Breast (tissue), 4 donors: ENCODE data around the gene MTTP.

DNA sequence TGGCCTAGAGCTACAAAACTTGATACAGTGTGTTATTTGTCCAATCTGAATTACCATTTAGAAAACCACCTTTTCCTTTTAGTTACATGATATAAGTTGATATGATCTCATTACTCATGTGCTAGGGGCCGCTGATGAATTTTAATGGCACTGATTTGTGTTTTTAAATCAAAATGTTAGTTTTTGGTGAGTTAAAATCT lies 2.1 kb downstream of the BMPR1B start:
- PRO-cap, 3 experiments: no peak in any of the 3 experiments
- RRBS: no CpG with 5 or more reads among the region's 1 CpG

- PRO-cap, 3 experiments: no peak in any of the 3 experiments
- RRBS: no CpG with 5 or more reads among the region's 3 CpGs
Measured at GRCh38 chr4:95528412-95528881, 20.3 kb downstream of the UNC5C start.

DNA sequence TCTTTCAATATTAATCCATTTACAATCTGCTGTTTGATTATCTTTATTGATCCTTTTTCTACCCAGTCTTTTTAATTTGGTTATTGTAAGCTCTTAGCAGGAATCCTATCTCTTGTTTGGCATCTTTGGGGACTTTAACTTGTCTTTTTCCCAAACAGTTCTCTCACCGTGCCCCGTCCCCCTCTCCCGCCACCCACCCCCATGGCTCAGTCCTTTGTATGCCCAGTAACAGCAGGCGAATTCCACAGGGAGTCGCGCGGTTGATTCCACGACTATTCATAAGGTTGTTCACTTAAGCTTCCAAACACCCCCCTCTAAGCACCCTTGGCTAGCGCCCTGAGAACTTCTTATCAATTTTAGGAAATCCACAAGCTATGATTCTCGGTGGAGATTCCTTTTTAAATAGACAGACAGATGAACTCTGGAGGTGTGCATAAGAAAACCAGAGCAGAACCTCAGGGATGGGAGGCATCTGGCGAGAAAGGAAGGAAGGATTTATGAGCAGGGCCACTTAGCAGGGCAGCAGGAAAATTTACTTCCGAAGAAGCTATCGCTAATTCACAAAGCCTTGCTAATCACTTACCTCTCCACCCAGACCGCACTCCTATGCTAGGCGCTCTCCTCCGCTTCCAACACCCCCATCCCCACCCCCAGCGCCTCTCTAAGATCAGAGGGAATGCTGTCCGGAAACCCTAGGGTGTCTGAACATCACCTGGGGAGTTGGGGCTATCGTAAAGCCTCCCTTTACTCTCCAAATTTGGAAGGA lies 1.8 kb downstream of the UNC5C start:
- PRO-cap, 3 experiments: no peak in any of the 3 experiments
- RRBS: no CpG with 5 or more reads among the region's 19 CpGs

DNA sequence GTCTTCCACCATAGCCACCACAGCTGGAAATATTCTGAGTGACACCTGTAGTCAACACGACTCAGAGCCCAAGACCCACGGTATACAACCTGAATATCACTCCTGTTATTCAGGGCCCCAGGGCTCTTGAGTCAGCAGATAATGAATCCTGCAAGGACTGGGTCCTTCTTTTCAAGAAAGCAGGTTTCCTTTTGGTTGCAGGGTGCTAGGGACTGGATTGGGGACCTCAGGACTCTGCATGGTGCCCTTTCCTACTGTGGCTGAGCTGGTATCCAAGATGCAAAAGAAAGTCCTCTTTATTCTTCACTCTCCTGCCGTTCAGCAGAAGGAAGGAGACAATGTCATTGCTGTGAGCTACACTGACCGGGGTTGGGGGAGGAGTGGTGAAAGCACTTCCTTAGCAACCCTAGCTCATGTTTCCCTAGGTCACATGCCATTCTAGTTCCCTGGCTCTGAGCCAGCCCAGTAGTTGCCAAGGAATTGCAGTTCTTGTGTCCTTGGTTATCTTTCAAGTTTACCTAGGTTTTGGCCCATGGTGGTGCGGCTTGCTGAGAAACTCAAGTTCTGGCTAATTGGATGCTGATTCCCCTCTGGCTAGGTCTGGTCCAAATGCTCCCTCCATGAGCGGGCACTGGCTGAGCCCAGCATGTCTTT lies 23.7 kb upstream of the UNC5C start:
- PRO-cap, 3 experiments: no peak in any of the 3 experiments
- RRBS: no CpG with 5 or more reads among the region's 6 CpGs

GRCh38 chr4:97633336-97633675 lies 510.0 kb downstream of the STPG2 start:
- PRO-cap, 3 experiments: no peak in any of the 3 experiments
- RRBS: no CpG with 5 or more reads among the region's 14 CpGs

DNA sequence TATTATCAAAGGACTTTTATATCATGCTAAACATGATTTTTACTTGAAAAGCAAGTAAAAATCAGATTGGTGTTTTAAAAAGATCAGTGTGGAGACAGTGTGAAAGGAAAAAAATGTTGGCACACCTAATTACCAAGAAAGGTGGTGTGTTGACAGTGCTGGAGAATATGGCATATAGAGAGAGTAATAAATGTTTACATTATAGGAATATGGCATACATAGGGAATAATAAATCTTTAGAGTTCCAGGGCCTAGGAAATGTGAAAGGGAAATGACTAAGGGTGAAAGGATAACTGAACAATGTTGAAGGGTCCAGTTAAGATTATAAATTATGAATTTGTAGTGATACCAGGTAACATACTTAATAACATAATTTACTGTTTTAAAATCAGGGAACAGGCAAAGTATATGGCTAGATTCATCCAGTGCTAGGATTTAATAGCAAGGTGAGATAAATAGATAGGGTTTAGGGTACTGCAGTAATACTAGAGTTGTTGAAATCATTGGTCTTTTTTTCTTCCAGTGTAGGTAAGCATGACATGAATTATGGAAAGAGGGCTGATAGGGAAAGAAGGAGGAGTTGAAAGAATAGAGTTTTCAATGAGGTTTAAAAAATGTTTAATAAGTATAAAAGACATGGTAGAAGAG lies 54.6 kb downstream of the RAP1GDS1 start:
- PRO-cap, 3 experiments: no peak in any of the 3 experiments

- PRO-cap, 3 experiments: no peak in any of the 3 experiments
- RRBS: no CpG with 5 or more reads among the region's 8 CpGs
Measured at GRCh38 chr4:98625986-98626849, 32.2 kb downstream of the TSPAN5 start.

DNA sequence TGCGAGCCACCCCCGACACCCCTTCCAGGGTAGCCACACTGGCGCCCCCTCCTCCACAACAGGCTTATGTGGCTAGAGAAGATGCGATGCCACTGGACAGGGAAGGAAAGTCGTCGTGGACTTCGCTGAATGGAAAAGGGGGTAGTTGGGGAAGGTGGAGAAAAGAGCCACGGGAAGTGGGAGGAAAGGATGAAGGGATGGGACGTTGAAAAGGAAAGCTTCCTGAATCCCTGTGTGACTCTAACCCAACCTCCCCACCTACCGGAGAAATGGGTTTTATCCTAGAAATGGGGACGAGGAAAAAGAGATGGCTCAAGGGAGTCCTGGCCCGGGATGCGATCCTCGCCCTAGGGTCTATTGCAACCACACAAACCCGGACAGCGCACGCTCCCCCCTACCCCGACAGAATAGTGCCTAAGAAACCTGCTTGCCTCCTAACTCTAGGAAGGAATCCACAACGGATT lies 657 bp upstream of the TSPAN5 start:
- PRO-cap, 3 experiments: no peak in any of the 3 experiments
- RRBS: 7% methylated on average over 6 of the region's 19 CpGs

- PRO-cap, 3 experiments: no peak in any of the 3 experiments
- RRBS: no CpG with 5 or more reads among the region's 1 CpG
Measured at GRCh38 chr4:98811149-98811625, 117.7 kb downstream of the EIF4E start.

DNA sequence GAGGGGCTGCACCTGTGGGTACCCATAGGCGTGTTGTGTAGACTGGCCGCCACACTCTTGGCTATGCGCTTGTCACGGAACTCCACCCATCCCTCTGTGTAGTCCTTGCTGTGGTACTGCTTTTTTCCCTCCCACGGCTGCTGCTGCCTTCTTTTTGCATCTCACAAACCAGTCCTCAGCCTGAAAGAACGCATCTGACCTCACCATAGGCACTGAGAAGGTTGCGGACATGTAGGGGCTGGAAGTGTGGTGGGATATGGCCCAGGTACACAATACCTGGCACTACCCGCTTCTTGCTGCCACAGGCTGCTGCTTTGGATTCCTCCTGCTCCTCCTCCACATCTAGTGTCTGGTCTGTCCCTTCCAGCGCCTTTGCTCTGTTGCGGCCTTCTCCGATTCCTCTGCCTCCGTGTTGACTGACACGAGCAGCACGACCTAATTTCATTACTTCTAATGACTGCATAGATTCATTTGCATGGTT lies 27.2 kb downstream of the METAP1 start:
- PRO-cap, 3 experiments: no peak in any of the 3 experiments
- RRBS: no CpG with 5 or more reads among the region's 14 CpGs

DNA sequence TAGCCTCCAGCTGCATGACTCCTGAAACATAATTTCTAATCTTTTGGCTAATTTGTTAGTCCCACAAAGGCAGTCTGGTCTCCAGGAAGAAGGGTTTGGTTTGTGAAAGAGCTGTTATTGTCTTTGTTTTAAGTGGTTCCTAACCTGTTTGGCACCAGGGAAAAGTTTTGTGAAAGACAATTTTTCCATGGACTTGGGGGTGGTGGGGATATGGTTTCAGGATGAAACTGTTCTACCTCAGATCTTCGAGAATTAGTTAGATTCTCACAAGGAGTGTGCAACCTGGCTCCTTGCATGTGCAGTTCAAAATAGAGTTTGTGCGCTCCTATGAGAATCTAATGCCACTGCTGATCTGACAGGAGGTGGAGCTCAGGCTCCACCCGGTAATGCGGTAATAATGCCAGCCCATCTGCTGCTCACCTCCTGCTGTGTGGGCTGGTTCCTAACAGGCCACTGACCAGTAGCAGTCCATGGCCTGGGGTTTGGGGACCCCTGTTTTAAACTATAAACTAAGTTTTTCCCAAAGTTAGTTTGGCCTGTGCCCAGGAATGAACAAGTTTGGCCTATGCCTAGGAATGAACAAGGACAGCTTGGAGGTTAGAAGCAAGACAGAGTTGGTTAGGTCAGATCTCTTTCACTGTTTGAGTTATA lies 29.3 kb downstream of the METAP1 start:
- PRO-cap, 3 experiments: no peak in any of the 3 experiments
- RRBS: no CpG with 5 or more reads among the region's 4 CpGs

DNA sequence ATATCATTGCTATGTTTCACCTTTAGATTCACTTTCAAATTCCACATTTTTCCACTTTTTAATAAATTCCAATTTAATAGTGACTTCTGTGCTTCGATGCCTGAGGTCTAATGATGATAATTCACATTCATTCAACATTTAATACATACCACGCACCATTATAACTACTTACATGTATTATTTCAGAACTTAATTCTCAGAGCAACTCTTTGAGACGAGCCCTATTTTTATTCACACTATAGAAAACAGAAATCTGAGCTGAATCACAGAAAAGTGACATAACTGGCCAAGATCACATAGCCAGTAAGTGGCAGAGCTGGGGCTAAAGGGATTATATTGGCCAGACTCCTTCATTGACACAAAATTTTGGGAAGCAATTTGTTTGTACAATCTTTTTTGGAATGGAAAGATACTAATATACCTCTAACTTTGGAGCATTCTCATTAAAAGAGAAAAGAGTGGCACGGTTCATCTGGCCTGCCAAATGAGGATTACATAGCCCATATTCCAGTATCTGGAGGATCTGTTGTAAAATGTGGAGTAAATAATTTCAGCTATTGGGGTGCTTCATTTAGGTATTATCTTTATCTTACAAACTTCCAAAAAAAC lies 4.5 kb downstream of the ADH4 start:
- PRO-cap, 3 experiments: no peak in any of the 3 experiments
- RRBS: no CpG with 5 or more reads among the region's 4 CpGs

DNA sequence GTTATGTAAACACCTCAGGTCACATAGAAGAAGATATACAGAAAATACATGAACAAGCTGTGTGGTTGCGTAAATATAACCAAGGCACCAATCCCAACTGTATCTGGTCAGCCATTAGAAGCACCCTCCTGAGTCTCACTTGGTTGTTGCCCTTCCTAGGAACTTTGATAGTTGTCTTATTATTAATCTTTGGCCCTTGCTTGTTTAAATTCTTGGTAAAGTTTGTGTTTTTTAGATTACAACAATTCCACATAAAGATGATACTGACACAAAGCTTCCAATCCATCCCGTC lies 11.0 kb upstream of the ADH4 start:
- PRO-cap, 3 experiments: no peak in any of the 3 experiments
- RRBS: no CpG with 5 or more reads among the region's 2 CpGs

GRCh38 chr4:99205434-99206029 lies 13.5 kb downstream of the ADH6 start:
- PRO-cap, 3 experiments: no peak in any of the 3 experiments
- RRBS: no CpG with 5 or more reads among the region's 4 CpGs

DNA sequence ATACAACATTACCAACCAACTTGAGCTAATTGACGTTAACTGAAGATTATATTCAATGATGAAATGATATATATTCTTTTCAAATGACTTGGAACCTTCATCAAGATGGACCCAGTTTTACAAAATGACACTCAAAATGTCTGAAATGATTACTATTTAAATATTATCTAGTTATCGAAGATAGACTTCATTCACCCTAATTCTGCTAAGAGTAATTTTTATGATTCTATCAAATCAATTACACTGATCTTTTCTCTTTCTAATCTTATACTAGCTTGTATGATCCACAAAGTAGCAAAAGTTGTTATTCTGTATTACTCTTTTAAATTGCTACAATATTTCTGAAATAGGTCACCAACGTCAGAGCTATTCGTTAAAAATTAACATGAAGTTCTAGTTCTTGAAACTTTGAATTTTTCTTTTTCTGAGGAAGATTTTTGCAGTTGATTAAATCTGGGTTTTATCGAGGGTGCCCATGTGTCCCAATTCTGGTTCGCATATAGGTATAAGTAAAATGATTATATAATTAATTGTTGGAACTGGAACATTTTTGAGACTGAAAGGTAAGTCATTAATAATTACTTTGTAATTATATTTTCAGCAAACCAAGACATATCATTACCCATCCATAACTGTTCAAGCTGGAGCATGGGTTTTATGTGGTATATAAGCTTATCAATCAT lies 28.4 kb upstream of the ADH1C start:
- PRO-cap, 3 experiments: no peak in any of the 3 experiments
- RRBS: no CpG with 5 or more reads among the region's 6 CpGs

GRCh38 chr4:99395067-99395345 lies 40.1 kb downstream of the ADH7 start:
- PRO-cap, 3 experiments: no peak in any of the 3 experiments
- RRBS: no CpG with 5 or more reads among the region's 2 CpGs

DNA sequence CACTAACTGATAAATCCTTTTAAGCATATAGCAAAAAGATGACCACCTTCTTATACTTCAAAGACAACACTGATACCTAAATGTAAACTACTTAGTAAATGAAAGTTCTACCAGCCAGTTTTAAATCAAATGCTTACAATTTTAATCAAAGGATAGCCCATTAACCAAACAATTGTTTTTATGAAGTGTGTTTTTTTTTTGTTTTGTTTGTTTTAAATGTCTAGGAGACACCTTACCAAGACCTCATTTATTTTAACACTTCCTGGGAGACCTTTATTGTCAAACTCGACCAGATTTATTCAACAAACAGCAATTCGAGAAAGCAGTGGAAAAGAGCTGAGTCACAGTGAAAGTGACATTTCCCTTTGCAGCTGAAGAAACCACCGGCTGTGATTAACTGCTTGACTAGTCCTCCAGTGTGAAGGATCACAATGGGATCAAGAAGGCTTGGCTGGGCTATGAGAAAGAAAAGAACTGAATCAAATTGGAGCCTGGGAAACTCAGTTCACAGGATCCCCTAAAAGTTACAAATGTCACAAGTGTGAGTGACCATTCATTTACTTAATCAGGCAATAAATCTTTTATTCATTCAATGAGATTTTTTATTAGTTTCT lies 11.9 kb upstream of the ADH7 start:
- PRO-cap, 3 experiments: no peak in any of the 3 experiments
- RRBS: no CpG with 5 or more reads among the region's 3 CpGs

DNA sequence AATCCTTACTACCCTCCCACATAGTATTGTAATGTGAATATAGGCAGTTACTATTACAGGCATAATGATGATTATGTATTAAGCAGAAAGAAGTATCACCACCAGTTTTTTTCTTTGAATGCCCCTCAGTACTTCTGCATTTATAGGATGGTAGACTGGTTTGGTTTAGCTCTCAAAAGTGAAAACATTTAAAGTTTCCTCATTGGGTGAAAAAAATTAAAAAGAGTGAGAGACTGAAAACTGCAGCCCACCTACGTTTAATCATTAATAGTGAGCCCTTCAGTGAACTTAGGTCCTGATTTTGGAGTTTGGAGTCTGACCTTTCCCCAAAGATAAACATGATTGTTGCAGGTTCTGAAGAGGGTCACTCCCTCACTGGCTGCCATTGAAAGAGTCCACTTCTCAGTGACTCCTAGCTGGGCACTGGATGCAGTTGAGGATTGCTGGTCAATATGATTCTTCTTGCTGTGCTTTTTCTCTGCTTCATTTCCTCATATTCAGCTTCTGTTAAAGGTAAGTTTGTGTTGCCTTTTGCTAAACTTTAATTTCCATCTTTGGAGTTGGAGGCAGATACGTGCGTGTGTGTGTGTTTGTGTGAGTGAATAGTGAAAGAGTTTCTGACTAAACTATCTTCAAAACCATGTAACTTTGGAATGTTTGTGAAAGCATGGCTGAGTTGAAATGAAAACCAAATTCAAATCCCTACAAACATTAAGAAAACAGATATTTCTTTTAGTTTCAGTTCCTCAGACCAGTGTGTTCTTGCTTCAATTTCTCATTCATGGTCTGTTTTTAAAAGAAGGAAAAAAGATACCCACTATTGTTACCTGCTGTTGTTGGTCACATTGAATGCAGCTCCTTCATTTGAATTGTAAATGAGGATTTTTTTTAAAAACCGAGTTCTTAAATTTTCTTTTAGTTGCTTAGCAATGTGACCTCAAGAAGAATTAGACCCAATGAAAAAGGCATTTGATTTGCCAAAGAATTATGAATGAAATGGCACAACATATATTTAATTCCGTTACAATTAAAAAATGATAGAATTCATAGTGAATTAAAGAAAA lies at the start of gene MTTP:
Gene MTTP, plus strand, starts transcription at position 367 of the 1,064 bp plus-strand sequence.
- PRO-cap, 3 experiments: no peak in any of the 3 experiments
- RRBS: no CpG with 5 or more reads among the region's 5 CpGs

- PRO-cap, 3 experiments: peak in 2 of 3 experiments; most common plus-strand start chr4:99949268 (in 1); most common minus-strand start chr4:99949058 (in 1)
- RRBS: no CpG with 5 or more reads among the region's 23 CpGs
Measured at GRCh38 chr4:99948721-99949430, 1.2 kb downstream of the H2AZ1 start.

DNA sequence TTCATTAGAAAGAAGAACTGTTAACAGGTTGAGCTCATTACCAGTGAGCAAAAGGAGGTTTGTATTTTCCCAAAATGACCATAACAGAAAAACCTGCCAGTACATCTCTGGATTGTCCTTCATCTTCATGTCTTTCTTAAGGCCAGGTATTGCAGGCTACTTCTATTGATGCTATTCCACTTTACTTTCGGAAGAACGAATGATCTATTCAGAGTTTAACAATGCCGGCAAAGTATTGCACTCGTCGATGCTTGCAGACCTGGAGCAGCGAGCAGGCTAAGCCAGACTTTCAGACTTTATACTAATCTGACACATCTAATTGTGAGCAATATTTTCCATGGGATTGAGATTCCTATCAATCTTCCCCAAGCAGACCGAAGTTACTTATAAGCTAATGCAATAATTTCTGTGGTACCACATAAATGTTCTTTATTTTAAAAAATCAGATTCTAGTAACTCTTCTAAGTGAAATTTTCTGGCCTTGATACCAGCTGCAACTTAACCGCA lies 1.6 kb downstream of the EMCN start:
- PRO-cap, 3 experiments: no peak in any of the 3 experiments
- RRBS: no CpG with 5 or more reads among the region's 8 CpGs